Occipital lobe (tissue), 2 donors: ENCODE data around the genes SRP9 and PARP1.

- RAMPAGE, long total RNA = no peak
Measured at GRCh38 chr1:224873885-224874404, 55.5 kb upstream of the DNAH14 start.

GRCh38 chr1:225402642-225403479 is 25.0 kb downstream of the LBR start:
- RAMPAGE, long total RNA = no peak

- RAMPAGE, long total RNA = no peak
Measured at GRCh38 chr1:225441791-225442209, 14.0 kb upstream of the LBR start.

GRCh38 chr1:225466946-225468156 is 39.5 kb upstream of the LBR start:
- RAMPAGE, long total RNA = no peak

- RAMPAGE, long total RNA = no peak
Measured at GRCh38 chr1:225693961-225694651, 41.2 kb upstream of the ENAH start.

DNA sequence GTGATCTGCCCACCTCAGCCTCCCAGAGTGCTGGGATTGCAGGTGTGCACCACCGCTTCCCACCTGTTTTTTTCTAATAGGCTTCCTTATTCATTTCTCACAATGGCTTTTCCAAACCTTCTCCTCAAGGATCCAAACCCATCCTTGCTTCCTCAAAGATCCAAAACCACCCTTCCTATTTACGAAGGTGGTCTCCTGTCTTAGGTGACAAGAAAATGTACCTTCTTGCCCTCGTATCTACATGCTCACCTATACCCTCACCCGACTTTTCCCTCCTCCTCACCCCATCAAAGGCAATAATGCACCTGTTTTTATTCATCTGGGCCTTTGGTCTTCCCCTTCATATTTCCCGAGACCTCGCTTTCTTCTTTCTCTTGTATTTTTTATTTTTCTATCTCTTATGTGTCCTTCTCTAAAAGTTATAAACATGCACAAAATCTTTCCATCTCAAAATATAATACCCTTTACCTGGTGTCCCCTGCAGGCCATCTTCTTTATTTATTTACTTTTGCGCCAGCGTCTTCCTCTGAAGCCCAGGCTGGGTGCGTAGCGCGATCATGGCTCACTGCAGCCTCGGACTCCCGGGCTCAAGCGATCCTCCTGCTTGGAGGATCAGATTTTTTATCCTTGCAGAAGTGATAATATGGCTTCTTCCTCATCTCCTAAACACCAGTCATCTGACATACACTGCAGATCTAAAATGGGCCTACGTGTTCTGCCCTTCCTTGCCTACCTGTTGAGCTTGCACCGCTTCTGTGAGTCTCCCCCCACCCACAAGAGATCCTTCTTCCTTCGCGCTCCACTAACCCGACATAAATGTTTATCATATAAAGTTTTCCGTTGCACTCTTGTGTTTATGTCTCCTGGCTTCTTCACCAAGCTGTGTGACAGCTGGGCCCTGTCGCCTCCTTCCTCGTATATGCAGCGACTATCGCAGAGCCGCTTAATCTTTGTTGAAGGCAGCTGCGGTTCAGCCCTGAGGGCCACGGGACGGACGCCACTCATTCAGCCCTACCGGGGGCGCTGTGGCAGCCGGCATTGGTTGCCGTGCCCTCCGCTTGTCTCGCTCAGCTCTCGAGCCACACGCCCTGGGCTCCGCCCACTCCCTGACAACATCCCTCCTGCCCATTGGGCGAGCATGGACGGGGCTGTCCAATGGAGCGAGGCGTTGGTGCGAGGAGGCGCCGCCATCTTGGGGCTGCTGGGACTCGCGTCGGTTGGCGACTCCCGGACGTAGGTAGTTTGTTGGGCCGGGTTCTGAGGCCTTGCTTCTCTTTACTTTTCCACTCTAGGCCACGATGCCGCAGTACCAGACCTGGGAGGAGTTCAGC is at the start of gene SRP9:
Gene SRP9, plus strand, starts transcription at position 1,184 of the 1,331 bp plus-strand sequence.
- RAMPAGE, long total RNA = start-site peak on the minus strand centred at position 1,084 of the sequence, 48 bp wide, 20 and 12 reads in 2 replicates; start-site peak on the plus strand centred at position 1,220 of the sequence, 67 bp wide, 1,603 and 2,673 reads in 2 replicates

GRCh38 chr1:225842164-225843221 is 32.6 kb downstream of the EPHX1 start:
- RAMPAGE, long total RNA = no peak

GRCh38 chr1:225908694-225909218 is 15.3 kb downstream of the PYCR2 start:
- RAMPAGE, long total RNA = no peak

DNA sequence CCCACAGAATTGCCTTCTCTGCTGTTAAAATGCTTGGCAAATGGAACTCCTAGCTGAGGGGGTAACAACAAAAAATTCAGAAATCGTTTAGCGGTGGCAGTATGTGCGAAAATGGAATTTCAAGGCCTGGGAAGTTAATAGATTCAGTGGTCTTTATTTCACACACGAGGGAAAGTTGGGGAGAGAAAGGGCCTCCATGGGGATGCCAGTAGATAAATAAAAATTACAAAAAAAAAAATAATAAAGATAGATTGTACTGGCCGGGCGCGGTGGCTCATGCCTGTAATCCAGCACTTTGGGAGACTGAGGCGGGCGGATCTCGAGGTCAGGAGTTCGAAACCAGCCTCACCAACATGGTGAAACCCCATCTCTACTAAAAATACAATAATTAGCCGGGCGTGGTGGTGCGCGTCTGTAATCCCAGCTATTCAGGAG is 1.2 kb upstream of the SDE2 start:
- RAMPAGE, long total RNA = no peak

DNA sequence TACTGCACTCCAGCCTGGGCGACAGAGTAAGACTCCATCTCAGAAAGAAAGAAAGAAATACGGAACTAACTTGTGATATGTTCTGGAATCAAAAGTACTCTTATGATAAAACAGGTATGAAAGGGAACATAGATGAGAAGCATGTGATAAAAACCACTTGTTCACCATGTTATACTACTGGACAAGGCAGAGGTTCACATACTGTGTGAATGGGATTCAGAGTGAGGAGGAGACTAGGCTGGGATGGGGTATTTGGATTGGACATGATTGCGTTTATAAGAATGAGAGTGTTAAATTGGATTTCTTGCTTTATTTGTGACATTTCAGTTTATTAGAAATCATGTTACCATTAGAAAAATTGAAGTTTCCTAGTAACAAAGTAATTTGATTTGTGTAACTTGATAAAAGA is 8.2 kb downstream of the H3-3A start:
- RAMPAGE, long total RNA = no peak

DNA sequence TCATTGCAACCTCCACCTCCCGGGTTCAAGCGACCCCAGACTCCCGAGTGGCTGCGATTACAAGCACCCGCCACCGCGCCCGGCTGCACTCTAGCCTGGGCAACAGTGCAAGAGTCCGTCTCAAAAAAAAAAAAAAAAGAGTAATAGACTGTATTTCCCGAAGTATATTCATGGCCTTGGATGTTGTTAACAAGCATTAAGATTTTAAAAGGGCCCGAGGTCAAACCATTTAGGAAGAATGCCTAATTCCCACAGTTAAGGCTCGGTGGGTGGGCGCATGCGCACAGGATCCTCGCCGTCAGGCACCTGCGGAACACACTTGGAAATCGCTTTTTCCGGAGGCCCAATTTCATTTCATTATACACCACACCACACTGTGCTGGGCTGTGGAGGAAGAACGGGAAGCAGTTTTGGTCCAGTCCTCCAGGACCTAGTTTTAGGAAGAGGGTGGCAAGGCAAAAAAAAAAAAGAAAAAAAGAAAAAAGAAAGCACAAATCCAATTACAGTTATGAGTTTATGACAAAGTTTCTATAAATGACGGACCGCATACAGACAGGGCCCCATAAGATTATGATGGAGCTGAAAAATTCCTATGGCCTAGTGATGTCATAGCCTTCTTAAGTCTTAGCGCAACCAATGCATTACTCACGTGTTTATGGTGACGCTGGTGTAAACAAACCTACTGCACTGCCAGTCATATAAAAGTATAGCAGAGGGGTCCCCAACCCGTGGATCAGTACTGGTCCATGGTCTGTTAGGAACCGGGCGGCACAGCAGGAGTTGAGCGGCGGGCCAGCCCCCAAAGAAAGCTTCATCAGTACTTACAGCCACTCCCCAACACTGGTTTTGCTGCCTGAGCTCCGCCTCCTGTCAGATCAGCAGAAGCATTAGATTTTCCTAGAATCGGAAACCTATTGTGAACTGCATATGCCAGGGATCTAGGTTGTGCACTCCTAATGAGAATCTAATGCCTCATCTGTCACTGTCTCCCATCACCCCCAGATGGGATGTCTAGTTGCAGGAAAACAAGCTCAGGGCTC is 38.2 kb downstream of the H3-3A start:
- RAMPAGE, long total RNA = no peak

- RAMPAGE, long total RNA = no peak
Measured at GRCh38 chr1:226108993-226109342, 46.5 kb downstream of the H3-3A start.

GRCh38 chr1:226122033-226122224 is 59.4 kb downstream of the H3-3A start:
- RAMPAGE, long total RNA = no peak

- RAMPAGE, long total RNA = no peak
Measured at GRCh38 chr1:226152161-226152763, 34.3 kb downstream of the ACBD3 start.

DNA sequence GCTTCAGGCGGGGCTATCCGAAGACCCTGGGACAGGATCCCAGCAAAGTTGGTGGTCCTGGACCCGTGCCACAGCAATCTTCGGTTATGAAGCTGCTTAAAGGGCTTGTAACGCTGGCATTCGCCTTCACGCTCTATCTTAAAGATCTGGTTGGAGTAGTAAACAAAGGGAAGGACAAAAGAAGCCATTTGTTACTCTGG is 43.0 kb downstream of the PARP1 start:
- RAMPAGE, long total RNA = no peak

GRCh38 chr1:226385493-226385983 is 22.4 kb downstream of the PARP1 start:
- RAMPAGE, long total RNA = no peak

DNA sequence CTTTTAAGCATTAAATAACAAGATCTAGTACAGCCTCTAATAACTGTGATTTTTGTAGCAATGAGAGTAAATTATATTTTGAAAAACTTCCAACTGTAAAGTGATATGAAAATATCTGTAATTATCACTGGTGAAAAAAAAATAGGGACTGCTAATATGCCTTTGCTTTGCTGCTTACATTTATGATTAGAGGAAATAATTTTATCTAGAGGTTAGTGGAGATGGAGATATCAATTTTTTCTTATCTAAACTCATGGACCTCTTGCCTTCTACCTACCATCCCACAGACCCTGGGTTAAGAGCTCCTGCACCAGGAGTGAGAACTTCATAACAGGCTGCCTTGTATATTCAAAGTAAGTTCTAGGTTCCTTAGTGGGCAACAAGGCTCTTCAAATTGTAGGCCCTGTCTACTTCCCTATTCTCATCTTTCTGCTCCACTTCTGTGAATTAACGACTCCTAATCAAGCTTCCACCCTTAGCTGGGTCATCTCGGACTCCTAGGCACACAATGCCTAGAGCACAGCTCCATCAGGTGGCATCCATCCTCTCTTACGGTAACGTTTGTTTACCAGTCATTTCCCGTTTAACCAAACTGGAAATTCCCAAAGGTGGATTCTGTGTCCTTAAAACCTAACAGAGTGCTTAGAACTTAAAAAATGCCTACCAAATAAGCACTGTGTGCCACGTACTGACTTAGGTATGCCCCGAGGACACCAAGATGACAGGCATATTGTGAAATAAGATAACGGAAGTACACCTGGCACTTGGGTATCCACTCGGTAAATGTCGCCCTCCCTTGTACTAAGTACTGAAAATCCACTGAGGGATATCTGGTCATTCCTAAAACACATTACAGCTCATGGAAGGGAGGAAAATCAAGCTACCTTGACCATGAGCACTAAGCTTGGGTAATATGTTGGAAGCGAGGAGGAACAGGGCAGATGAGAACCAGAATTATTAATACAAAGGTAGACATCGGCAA is 1.6 kb downstream of the PARP1 start:
- RAMPAGE, long total RNA = no peak

GRCh38 chr1:226407447-226408706 is at the start of gene PARP1:
PARP1 (minus strand) TSS chr1:226408093.
- RAMPAGE, long total RNA = start-site peak on the minus strand at chr1:226407962-226408100, 1,282 and 427 reads in 2 replicates

DNA sequence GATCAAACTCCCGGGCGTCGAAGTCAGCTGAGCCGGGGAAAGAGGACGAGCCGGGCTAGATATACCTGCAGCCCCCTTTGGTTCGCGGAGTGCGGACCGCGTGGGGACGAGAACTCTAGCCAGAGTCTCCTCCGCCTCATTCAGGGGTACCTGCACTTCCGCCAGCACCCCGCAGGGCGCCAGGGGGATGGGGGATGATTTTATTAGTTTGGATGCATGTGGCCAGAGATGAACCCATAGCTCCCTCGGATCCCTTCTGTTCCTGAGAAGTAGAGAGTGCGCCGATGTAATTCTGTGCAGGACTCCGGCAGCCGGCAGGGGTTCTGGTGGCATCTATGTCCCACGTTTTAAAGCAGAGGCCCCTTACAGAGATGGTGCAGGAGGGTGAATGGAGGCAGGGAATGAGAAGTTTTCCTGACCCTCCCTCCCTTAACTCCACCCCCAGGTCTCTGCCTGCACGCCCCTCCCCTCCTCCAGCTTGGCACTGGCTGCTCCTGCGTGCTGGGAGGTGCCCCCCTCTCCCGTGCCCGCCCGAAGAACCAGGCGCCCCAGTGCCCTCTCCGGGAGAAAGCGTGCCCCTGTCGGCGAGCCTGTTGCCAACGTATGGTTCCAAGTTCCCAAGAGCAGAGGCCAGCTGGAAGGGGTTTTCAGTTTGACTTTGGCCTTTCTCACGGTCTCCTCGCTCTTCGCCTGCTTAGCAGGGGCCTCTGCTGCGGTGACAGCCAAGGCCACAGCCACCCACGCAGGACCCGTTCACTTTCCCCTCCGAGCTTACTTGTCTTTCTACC is 1.2 kb downstream of the STUM start:
- RAMPAGE, long total RNA = no peak

DNA sequence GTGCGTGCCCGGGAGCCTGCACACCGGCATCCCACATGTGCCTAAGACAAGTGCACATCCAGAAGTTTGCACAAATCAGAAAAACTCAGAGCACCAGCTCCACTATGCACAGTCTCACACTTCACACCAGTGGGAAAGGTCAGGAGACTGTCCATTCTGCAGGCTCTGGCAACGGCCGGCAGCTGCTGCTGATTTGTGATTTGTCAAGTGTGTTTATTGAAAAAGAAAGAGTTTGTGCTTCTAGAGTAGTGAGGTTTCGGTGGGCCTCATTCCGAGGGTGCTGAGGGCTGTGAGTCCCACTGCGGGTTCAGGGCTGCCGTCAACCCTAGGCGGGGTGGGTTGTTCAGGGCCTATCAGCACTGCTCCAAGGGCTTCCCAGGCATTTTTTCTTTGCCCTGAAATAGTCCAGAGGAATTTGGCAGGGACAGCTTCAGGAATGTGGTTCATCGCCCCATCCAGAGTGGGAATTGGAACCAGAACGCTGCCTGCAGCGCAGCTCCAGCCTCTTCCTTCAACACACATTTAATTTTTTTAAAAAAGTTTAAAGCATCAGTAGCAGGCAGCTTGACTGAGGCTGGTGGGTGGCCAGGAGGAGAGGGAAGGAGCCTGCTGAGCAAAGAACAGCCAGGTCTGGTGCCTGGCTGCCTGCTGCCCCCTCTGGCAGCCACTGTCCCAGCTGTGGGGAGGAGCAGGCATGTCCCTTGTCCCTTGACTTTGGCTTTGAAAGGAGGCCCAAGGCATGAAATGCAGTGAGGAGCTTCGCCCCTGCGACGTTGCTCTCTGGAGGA is 19.6 kb downstream of the STUM start:
- RAMPAGE, long total RNA = no peak